Skeletal muscle satellite cell (primary cell): ENCODE measurements around a stretch of chr4.

DNA sequence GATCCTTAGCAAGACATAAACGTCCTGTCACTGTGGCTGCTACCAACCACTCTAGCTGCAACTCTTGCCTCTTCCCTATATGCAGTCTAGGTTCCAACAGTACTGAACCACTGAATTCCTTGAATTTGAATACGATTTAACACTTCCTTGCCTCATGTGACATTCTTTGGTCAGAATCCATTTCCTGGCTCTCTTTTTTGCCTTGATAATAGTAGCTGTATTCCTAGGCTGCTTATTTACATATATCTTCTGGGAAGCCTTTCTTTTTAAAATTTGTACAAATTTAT, 241.8 kb upstream of the NWD2 start:
- CAGE, long polyA plus RNA, result no peak

GRCh38 chr4:37685024-37685664, 1.0 kb downstream of the RELL1 start:
- CAGE, long polyA plus RNA, result no peak

GRCh38 chr4:37839497-37839974, 13.1 kb downstream of the PGM2 start:
- CAGE, long polyA plus RNA, result no peak

- CAGE, long polyA plus RNA, result no peak
Observed at GRCh38 chr4:37976388-37976889, 16.2 kb downstream of the PTTG2 start.

GRCh38 chr4:38014623-38015116, 54.5 kb downstream of the PTTG2 start:
- CAGE, long polyA plus RNA, result no peak

GRCh38 chr4:38068922-38069640, 108.9 kb downstream of the PTTG2 start:
- CAGE, long polyA plus RNA, result no peak

- CAGE, long polyA plus RNA, result no peak
Observed at GRCh38 chr4:38086431-38086832, 126.2 kb downstream of the PTTG2 start.

DNA sequence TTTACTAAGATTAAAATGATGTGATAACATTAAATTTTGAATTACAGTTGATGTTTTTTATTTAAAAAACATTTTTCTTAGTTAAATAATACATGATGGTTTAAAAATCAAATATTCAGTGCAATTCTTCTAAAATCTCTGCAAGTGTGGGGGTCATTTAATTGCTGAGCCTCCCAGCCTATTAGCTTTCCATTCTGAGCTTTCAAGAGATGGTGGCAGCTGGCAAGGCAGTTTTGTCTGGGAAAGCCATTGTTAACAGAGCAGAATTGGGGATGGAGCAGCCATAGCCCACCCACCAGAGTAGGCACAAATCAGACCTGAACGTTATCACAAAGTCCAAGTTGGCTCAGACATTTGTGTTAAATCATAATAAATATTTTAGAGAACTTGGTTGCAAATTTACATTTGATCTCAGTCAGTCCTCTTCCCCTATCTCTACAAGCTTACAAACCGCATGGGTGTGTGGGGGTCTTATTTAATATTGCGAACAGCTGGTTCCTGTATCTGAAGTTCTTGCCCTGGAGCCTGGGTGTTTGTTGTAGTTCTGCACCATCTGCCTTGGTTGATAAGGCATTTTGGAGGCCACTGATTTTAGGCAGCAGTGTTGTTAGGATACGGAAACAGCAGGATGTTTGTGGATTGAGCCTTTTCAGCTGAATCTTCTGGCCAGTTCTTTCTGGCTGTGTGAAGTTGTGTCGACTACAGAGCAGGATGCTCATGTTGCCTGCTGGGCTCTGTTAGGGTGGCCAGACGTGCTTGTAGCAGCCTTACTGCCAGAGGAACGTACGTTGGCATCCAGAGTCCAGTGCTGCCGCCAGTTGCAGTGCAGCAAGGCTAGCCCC, 134.0 kb downstream of the PTTG2 start:
- CAGE, long polyA plus RNA, result no peak

DNA sequence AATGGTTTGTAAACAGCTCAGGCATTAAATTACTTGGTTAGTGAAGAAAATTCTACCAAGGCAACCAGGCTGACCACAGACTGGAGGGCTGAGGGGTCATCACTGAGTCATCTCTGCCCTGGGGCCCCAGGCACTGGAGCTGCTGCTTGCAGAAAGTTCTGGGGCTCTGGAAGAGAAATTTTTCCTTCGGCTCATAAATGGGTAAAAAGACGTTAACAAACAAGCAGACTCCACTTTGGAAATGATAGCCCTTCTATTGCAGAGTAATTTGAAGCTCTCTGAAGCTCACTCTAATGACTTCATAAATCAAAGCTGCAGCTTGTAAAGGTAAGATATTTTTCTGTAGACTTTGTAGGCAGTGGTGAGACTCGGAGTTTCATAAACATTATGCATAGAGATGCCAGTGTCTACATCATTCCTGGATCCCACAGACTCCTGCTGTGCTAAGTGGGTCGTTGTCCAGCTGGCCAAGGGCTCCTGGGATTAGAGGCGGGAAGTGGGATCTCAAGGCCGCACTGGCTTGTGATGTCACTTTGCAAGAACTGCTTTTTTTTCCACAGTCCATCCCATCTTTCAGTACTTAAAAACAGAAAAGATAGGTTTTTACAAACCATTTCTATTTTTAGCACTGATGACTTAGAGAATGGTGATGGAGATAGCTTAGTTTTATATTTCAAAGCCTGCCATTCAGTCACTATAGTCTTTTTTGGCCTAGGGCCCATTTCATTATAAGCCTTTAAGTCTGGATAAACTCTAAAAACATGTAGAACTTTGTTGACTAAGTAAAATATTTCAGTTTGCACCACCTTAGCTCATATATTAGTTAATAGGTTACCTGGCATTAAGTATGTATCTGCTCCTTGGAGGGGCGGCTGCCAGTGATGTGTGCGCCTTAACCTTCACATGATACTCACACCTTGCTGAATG, 159.8 kb downstream of the PTTG2 start:
- CAGE, long polyA plus RNA, result no peak

DNA sequence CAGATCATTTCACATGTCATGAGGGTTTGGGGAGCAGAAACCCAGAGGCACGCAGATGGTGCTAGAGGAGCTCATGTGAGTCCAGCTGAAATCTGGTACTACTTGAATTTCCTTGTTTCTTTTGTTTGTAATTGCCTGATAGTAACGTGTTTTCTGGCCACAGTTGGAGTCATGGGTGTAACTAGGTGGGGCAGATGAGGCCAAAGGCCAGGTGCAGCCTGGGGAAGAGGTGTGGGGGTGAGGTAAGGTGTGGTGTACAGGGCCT, 271.4 kb downstream of the PTTG2 start:
- CAGE, long polyA plus RNA, result no peak

DNA sequence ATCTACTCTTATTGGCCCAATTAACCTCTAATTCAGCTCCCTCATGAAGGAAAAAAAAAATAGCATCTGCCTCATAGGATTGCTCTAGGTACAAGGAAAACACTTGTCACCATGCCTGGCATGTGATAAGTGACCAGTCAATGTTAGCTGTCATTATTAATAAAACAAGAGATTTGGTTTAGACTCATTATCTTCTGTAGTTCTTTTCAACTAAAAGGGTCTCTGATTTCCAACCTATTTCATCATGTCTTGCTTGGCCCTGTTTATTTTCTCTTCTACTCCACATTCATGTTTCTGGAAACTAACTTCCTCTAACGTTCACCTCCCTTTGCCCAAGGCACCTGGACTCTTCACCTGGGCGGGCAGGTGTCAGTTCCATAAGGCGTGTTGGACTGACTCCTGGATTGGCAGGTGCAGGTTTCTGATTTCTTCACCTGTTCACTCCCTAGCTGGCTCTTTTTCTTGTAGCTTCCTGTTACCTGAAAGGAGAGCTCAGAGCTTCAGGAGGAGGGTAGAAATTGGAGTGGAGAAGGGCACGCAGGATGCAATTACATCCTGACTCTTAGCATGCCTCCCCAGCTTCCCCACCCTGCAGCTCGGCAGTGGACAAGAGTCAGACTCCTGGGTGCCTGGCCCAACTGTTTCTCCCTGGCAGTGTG, 350.9 kb upstream of the KLF3 start:
- CAGE, long polyA plus RNA, result no peak

GRCh38 chr4:38313814-38314628, 350.0 kb upstream of the KLF3 start:
- CAGE, long polyA plus RNA, result no peak

- CAGE, long polyA plus RNA, result no peak
Observed at GRCh38 chr4:38323100-38323719, 340.8 kb upstream of the KLF3 start.

- CAGE, long polyA plus RNA, result no peak
Observed at GRCh38 chr4:38620743-38621571, 43.0 kb upstream of the KLF3 start.

DNA sequence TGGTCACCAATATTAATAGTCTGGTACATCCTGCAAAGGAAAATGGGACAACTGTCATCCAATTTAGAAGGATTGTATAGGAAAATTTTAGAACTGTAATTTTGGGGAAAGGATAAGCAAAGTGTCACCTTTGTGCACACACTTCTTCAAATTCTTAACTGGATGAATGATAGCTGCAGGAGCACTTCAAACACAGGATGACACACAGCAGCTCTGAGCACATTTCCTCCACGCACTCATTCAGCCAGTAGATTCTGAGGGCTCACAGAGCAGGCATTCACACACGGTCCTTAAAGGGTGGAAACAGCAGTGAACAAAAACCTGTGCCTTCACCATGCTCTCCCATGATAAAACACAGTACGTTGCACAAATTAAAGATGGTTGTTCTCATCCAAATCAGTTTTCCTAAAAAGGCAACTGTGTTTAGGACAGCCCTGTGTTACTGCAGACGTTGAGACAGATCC, 38.5 kb upstream of the KLF3 start:
- CAGE, long polyA plus RNA, result no peak

DNA sequence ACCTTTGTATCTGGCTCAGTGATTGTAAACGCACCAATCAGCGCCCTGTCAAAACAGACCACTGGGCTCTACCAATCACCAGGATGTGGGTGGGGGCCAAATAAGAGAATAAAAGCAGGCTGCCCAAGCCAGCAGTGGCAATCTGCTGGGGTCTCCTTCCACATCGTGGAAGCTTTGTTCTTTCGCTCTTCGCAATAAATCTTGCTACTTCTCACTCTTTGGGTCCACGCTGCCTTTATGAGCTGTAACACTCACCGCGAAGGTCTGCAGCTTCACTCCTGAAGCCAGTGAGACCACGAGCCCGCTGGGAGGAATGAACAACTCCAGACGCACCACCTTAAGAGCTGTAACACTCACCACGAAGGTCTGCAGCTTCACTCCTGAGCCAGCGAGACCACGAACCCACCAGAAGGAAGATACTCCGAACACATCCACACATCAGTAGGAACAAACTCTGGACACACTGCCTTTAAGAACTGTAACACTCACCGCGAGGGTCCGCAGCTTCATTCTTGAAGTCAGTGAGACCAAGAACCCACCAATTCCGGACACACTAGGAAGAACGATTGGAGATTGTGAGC, 36.4 kb upstream of the KLF3 start:
- CAGE, long polyA plus RNA, result no peak

GRCh38 chr4:38677505-38677906, 13.5 kb downstream of the KLF3 start:
- CAGE, long polyA plus RNA, result no peak

DNA sequence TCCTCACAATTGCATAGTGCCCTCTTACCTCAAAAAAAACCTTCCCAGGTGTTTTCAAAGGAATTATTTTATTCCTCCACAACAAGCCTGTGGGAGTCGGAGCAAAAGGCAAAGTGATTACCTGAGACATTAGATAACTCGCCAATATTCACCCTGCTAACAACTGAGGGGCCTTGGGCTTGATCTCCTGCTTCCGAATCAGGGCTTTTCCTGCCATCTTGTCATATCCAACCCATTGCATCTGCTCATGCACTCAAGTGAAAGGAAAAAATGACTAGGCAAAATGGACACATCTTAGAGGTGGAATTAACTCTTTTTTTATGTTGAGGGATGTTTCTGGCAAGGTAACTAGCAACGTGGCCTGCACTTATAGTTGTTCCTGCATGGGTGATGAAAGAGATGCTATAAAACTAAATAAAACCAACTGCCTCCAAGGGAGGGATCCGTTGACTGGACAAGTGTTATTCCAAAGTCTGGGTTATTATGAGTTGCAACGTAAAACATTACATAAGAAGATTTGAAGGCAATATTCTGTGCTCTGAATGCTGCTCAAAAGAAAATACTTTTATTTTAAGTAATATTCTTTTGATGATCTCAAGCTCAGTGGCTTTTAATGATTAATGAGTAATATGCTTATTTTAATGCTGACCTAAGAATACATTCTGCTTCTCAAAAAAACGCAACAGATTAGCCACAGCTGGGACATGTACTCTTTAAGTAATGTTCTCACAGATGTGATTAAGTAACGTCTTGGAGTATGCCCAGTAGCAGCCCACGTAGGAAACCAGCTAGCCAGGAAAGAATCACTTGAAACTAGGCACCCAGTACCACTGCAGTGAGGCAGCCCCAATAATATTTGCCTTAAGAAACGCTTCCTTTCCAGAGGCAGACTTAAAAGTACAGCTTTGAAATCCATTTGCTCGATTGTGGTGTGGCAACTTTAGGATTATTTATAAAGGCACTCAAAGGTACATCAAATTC, 27.4 kb downstream of the KLF3 start:
- CAGE, long polyA plus RNA, result no peak

- CAGE, long polyA plus RNA, result no peak
Observed at GRCh38 chr4:38699175-38700007, 35.4 kb downstream of the KLF3 start.

DNA sequence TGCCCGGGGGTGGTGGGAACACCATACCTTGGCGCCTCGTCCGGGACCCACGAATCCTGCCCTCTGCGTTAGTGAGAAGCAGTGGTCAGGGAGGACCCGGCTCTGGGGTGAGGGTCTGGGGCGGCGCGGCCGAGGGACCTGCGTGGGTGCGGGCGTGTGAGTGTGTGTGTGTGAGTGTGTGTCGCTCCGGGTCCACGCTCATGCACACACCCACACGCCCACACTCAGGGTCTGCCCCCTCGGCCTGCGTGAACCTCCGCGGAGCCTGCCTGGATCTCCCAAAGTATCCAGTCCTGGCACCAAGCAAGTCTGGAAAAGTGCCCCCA, 256 bp downstream of the FAM114A1 start:
- CAGE, long polyA plus RNA, result no peak